UCH-1 (cell line): Measurements from ENCODE around the genes PODN, SLC1A7, TCEANC2 and CDCP2.

DNA sequence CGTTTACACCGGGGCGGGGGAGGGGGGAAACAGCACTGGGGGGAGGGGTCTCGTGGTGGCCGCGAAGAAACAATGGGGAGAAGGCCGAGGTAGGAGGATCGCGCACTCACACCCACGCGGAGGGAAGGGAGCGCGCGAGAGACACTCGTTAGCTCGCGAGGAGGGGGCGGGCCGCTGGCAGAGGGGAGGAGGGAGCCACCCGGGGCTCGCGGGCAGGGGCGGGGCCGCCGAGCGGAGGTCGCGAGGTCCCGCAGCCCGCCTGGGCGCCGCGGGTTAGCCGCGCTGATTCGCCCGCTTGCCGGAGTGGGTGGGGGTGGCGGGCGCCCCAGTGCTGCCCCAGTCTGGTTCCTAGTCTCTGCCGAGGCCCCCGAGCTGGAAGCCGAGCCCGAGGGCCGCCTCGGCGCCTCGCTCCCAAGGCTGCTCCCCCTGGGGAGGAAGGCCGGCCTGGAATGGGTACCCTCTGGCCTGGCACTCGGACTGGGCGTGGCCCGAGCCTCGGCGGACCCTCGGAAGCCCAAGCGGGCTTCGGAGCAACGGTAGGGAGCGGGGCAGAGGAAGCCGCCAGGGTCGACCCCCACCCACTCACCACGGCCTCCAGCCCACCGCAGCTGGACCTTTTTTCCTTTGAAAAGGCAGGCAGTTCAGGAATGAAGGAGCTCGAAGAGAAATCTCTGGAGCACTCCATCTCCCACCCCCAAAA lies 581 bp upstream of the TUT4 start:
- RRBS = 3% methylated on average over 16 of the region's 64 CpGs

DNA sequence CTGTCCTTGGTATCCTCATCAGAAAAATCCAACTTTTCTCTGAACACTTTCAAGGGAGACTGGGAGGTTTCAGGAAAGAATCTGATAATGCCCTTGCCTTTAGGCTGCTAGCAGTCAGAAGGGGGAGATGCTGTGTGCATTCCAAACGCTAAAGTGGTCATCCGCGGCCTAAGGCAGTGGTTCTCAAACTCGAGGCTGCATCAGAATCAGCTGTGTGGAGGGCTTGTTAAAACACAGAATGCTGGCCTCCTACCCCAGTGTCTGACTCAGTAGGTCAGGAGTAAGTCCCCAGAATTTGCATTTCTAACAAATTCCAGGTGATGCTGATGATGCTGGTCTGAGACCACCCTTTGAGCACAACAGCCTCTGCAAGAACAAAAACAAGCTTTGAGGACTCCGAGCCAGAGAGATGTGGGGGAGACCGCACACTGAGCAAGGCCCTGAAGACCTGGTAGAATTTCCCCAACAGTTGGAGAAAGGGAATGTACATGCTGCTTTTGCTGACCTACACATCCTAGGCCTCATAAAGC lies 26.9 kb downstream of the SHISAL2A start:
- RRBS = no CpG with 5 or more reads among the region's 6 CpGs

- RRBS = no CpG with 5 or more reads among the region's 4 CpGs
Measured at GRCh38 chr1:52707237-52707699, 9.1 kb upstream of the COA7 start.

DNA sequence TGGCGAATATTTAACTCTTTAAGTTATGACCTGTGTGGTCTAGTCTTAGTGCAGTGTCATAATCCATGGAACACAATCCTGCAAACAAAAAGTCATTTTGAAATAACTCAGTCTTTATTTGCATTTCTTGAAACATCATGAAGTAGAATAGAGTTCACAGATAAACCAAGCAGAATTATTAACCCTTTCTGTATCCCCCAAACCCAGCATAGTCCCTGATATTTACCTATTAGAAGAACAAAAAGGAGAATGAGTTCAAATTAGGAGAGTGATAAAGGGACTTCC lies 19.9 kb downstream of the ZYG11B start:
- RRBS = no CpG with 5 or more reads among the region's 1 CpG

GRCh38 chr1:52821319-52822335 lies 20.9 kb upstream of the ZYG11A start:
- RRBS = no CpG with 5 or more reads among the region's 5 CpGs

DNA sequence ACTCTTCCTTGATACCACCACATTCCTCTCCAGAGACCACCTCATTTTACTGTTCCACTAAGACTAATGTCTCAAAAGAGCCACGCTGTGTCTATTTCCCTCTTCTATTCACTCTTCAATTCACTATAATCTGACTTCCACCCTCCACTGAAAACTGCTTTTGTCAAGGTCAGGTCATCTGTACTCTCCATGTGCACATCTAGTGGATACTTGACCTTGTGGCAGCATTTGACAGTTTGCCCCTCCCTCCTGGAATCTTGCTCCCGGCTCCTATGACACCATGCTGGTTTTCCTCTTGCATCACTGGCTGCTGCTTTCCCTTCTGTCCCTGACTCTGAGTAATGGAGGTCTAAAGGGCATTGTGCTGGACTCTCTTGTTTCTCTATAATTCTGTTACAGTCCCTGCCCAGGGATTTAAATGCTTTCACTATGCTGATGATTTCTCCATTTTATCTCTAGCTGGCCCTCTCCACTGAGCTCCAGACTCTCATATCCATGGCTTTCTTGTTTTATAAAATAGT lies 37.0 kb upstream of the PODN start:
- RRBS = no CpG with 5 or more reads among the region's 2 CpGs

- RRBS = 43% methylated on average over 10 of the region's 65 CpGs
Measured at GRCh38 chr1:53061324-53062344, at the start of gene PODN. TSS of gene PODN (plus strand) at chr1:53062213.

DNA sequence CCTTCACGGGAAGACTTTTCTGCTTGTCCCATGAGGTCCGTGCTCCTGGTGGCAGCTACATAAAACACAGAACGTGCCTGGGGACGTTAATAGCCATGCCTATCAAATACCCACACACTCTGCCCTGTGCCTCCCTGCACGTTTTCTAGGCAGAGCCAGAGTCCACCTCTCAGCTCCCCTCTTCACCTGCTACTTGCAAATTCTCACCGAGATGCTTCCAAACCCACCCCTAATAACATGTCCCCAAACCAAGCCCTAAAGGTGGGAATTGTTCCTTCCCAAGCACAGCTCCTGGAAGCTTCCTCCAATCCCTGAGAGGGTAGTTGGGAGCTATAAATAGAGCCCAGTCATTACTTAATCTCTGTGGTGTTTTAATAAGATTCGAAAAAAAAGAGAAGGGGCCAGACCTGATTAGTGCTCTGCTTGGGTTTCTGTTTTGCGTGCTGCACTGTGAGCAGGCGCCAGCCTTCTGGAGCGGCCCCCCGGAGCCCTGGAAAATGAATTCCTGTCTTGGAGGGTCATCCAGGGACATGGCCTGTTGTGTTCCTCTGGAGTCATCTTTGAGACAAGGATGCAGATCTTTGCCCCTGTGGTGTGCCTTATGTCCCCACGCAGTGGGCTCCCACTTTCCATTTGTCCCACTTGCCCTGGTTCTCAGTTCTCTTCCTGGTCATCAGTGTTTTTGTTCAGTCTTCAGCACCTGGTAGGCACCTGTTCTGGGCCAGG lies 33.3 kb downstream of the SLC1A7 start:
- RRBS = no CpG with 5 or more reads among the region's 12 CpGs

DNA sequence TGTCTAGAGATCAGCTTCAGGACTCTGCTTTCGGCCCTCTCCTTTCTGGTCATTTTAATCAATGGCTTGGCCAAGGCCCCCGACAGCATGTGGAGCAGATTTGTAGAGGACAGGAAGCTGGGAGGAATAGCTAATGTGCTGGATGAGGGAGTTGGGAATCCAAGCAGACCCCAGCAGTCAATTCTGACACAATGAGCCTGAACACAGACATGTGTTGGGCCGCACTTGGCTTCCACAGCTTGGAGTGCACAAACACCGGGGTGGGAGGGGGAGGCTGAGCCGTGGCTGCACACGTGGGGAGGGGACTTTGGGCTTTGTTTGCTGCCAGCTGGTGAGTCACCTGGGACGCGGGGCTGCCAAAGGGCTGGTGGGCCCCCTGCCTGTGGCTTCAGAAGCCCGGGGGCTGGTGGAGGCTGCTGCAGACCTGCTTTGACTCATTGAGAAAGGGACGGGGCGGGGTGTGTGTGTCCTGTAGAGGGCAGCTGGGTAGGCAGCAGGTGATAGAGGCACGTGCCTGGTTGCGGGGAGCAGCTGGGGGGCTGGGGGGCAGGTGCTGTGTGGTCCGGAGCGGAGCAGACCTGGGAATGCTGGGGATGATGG lies 20.9 kb downstream of the SLC1A7 start:
- RRBS = no CpG with 5 or more reads among the region's 15 CpGs

- RRBS = no CpG with 5 or more reads among the region's 18 CpGs
Measured at GRCh38 chr1:53142322-53142780, at the start of gene SLC1A7. TSS of gene SLC1A7 (minus strand) at chr1:53142638.

GRCh38 chr1:53147126-53147501 lies 4.7 kb upstream of the SLC1A7 start:
- RRBS = no CpG with 5 or more reads among the region's 5 CpGs

DNA sequence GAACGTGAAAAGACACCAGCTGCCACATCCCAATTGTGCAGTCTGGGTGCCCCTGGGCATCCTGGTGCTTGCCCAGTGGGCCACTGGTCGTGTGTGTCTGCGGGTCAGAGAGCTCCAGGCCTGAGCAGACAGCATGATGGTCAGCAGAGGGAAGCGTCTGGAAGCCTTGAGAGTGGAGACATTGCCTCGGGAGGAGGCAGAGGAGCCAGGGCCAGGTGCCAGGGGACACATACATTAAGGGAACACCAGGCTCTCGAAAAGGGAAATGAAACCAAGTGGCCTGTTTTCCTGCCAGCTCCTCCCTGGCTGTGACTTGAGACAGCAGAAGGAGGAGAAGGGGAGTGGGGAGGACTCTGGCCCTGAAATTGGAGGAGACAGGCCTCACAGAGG lies 62.3 kb upstream of the LRP8 start:
- RRBS = no CpG with 5 or more reads among the region's 6 CpGs

GRCh38 chr1:53682020-53682287 lies 57.0 kb downstream of the GLIS1 start:
- RRBS = no CpG with 5 or more reads among the region's 9 CpGs

GRCh38 chr1:53697765-53698333 lies 41.1 kb downstream of the GLIS1 start:
- RRBS = no CpG with 5 or more reads among the region's 12 CpGs

- RRBS = no CpG with 5 or more reads among the region's 9 CpGs
Measured at GRCh38 chr1:53862475-53863056, 24.5 kb upstream of the NDC1 start.

GRCh38 chr1:53896716-53897356 lies 2.8 kb downstream of the DIO1 start:
- RRBS = no CpG with 5 or more reads among the region's 4 CpGs

DNA sequence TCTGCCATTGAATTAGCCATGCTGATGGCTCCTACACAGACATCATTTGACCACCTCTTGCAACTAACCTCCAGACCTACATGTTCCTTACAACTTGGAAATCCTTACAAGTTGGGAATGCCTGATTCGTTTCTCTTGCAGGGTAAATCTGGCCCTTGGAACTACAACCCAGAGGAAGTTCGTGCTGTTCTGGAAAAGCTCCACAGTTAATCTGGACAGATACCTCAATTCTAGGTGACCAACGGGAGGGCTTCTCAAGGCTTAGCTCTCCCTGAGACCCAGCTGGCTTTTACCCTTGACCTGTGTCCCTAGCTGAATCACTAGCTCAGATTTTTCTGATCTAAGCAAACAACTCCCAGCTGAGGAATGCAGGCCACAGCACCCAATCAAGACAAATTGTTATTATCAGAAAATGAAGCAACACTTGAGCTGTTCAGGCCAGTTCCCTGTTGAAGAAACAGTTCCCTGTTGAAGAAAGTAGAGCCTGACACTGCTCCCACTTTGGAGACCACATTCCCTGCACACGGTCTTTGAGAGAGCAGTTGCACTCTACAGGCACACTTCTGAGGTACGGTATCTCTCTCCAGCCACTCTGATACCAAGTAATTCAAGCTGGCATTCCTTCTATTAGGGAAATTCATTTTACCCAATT lies 15.9 kb downstream of the DIO1 start:
- RRBS = no CpG with 5 or more reads among the region's 5 CpGs

- RRBS = 2% methylated on average over 6 of the region's 68 CpGs
Measured at GRCh38 chr1:54053054-54054281, at the start of gene TCEANC2. TSS of gene TCEANC2 (plus strand) at chr1:54053608.

DNA sequence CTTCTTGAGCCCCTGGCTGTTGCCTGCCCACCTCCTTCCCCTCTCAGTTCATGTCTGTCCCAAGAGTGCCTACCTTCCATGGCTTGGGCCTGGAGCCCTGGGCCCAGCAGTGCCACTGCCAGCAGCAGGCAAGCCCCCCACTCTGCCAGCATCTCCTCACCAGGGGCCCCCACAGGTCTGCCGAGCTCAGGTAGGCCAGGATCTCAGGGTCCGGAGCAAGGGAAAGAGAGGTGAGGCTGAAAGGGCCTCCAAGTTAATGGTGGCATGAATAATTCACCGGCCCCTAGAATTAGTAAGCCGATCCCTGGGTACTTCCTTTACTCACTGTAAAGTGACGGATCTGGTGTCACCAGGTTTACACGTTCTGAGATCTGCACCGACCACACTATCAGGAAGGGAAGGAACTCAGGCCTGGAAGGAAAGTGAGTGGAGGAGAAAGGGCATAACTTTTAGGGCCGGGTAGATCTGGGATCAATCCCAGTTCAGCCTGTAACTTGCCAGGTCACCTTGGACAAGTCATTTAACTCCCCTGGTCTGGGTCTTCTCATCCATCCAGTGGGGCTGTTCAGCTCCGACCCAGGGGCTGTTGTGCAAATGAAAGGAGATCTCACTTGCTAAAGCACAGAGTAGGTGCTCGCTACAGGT lies at the start of gene CDCP2:
Gene CDCP2 (minus strand): TSS at position 230 of the 645 bp plus-strand sequence.
- RRBS = no CpG with 5 or more reads among the region's 10 CpGs

- RRBS = no CpG with 5 or more reads among the region's 1 CpG
Measured at GRCh38 chr1:54175941-54176242, 23.1 kb upstream of the CDCP2 start.